Lower leg skin (tissue), 2 donors: ENCODE measurements around the genes SCNM1, VPS72 and PIP5K1A.

GRCh38 chr1:150410683-150411321 is 46.9 kb downstream of the RPRD2 start:
- PRO-cap, result no peak
- RAMPAGE, long total RNA, 2 experiments, result no peak in any of the 2 experiments

- PRO-cap, result no peak
- RAMPAGE, long total RNA, 2 experiments, result no peak in any of the 2 experiments
Measured at GRCh38 chr1:150509044-150509425, 1.1 kb downstream of the ECM1 start.

DNA sequence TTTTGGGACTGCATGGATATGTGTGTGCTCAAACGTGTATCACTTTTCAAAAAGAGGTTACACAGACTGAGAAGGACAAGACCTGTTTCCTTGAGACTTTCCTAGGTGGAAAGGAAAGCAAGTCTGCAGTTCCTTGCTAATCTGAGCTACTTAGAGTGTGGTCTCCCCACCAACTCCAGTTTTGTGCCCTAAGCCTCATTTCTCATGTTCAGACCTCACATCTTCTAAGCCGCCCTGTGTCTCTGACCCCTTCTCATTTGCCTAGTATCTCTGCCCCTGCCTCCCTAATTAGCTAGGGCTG is 11.2 kb downstream of the ADAMTSL4 start:
- PRO-cap, result no peak
- RAMPAGE, long total RNA, 2 experiments, result no peak in any of the 2 experiments

DNA sequence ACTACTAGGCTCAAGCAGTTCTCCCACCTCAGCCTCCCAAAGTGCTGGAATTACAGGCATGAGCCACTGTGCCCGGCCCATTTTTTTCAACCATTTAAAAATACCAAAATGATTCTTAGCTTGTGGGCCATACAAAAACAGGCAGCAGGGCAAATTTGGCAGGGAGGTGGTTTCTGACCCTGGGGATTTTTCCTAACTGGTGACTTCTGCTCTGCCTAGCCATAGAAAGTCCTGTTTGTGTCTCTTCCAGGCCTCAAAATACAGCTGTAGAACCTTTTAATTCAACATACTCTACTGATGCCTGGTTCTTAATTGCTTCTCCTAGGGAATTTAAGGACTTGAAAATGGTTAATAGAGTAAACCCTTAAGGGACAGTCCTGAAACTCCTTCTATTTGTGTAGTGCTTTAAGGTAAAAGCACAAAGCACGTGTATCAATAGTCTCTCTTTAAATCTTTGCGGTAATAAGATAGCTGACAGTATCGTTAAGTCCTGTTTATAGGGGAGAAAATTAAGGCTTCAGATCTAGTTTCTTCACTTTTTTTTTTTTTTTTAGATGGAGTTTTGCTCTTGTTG is 14.7 kb downstream of the MCL1 start:
- PRO-cap, result no peak
- RAMPAGE, long total RNA, 2 experiments, result no peak in any of the 2 experiments

GRCh38 chr1:150615445-150616325 is 13.7 kb downstream of the ENSA start:
- PRO-cap, result no peak
- RAMPAGE, long total RNA, 2 experiments, result no peak in any of the 2 experiments

DNA sequence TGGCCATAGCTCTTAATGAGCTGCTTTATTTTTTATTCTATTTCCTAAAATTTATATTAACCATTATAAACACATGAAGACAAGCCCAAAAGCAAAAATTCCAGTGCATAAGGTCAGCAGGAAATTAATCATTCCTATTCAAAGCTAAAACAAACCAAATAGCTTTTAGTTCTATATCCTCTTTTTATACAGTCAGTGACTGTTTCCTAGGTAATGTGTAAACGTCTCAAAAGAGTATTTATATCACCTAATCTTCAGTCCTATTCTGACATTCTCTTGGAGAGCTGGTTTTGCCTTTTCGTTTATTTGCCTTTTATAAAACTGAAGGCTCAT is 4.2 kb downstream of the GOLPH3L start:
- PRO-cap, result no peak
- RAMPAGE, long total RNA, 2 experiments, result no peak in any of the 2 experiments

GRCh38 chr1:150875258-150875559 is 1.2 kb downstream of the ARNT start:
- PRO-cap, result unidirectional peak, plus-strand start at chr1:150875432; unidirectional peak, plus-strand start at chr1:150875480
- RAMPAGE, long total RNA, 2 experiments, result no peak in any of the 2 experiments

- PRO-cap, result no peak
- RAMPAGE, long total RNA, 2 experiments, result no peak in any of the 2 experiments
Measured at GRCh38 chr1:150929640-150930342, 3.6 kb downstream of the SETDB1 start.

- PRO-cap, result no peak
- RAMPAGE, long total RNA, 2 experiments, result no peak in any of the 2 experiments
Measured at GRCh38 chr1:150965770-150966927, 8.5 kb downstream of the CERS2 start.

DNA sequence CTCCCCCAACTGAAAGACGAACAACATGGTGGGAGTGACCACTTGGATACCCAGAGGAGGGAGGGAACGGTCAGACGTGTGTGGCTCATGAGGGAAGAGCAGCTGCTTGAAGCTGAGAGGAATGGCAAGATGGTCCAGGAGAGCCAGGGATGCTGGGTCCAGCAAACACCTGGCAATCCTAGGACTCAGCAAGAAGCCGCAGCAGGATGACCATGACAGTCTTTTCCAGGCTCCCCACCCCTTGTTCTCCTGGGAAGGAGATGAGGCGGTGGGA is 3.8 kb downstream of the CERS2 start:
- PRO-cap, result no peak
- RAMPAGE, long total RNA, 2 experiments, result no peak in any of the 2 experiments

DNA sequence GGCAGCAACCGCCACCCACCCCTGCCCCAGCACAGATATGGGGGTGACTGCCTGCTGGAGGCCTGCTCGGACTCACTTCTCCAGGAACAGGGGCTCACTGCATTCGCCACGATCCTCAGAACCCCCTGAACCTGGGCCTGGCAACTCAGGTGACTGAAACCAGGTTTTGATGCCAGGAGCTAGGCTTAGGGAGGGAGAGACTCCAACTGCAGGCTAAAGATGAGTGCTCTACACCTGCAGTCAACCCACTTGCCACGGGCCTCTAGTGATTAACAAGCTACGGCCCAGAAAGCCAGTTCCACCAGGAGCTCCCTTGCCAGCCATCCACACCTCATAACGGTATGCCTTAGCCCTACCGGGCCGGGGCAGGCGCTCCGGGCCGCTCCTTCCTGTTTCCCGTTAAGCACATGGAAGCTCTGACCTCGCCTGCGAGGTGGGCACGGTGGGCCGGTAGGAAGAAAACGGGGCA is 936 bp downstream of the CERS2 start:
- PRO-cap, result no peak
- RAMPAGE, long total RNA, 2 experiments, result no peak in any of the 2 experiments

- PRO-cap, result no peak
- RAMPAGE, long total RNA, 2 experiments, result no peak in any of the 2 experiments
Measured at GRCh38 chr1:151003280-151003631, 3.4 kb downstream of the MINDY1 start.

- PRO-cap, result no peak
- RAMPAGE, long total RNA, 2 experiments, result no peak in any of the 2 experiments
Measured at GRCh38 chr1:151071651-151072001, 1.1 kb downstream of the GABPB2 start.

DNA sequence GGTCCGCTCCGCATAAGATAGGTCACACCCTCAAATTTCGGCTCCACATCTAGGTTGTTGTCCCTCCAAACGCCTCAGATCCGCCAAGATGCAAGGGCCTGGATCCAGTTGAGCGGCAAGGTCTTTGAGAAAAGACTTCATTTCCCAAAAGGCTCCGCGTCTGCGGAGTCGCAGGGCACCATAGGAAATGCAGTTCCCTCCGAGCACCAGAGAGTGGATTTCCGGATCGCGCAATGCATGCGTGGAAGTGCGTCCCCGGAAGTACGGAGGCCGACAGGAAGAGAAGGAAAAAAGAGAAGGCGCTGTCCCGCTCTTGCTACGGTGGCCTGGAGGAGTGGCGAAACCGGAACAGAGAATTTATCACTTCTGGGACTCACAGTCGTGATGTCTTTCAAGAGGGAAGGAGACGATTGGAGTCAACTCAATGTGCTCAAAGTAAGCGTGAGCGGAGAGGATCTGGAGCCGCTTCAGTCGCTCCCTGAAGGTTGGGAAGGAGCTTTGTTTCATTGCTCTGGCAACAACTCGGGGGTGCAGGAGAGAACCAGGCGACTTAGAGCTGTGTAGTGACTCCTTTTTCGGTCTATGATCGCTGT is at the start of gene SCNM1:
SCNM1 (plus strand) TSS at position 376 of the 593 bp plus-strand sequence.
- PRO-cap, result bidirectional peak, plus-strand start at position 276 of the sequence, minus-strand start at position 126 of the sequence
- RAMPAGE, long total RNA, 2 experiments, result start-site peak on the plus strand in 2 of 2 experiments, centred at positions 356 to 363 of the sequence, 241 to 291 reads per replicate

- PRO-cap, result unidirectional peak, minus-strand start at chr1:151189935; bidirectional peak, plus-strand start at chr1:151190294, minus-strand start at chr1:151190173
- RAMPAGE, long total RNA, 2 experiments, result start-site peak on the minus strand in 2 of 2 experiments, at chr1:151190162-151190181 at its widest, 188 to 300 reads per replicate
Measured at GRCh38 chr1:151189462-151190465, at the start of gene VPS72. VPS72 (minus strand) TSS chr1:151190197.

GRCh38 chr1:151194867-151195609 is 3.3 kb upstream of the PIP5K1A start:
- PRO-cap, result no peak
- RAMPAGE, long total RNA, 2 experiments, result no peak in any of the 2 experiments

DNA sequence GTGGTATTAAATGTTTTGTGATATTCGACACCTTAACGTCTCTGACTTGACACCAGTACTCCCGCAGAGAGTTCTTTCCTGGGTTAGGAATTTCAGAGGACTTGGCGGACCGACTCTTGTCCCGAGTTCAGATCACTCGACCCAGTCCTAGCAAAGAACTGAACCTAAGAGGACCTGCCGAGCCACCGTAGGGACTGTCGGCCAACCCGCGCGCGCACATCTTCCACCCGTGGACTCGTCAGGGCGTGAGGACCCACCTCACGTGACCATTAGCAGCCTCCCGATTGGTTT is 213 bp upstream of the PIP5K1A start:
- PRO-cap, result bidirectional peak, plus-strand start outside the sequence, minus-strand start at position 235 of the sequence
- RAMPAGE, long total RNA, 2 experiments, result no peak in any of the 2 experiments

GRCh38 chr1:151198485-151199424 is at the start of gene PIP5K1A:
PIP5K1A (plus strand) TSS chr1:151198552.
- PRO-cap, result bidirectional peak, plus-strand start at chr1:151198552, minus-strand start at chr1:151198428; bidirectional peak, plus-strand start at chr1:151198861, minus-strand start at chr1:151198819
- RAMPAGE, long total RNA, 2 experiments, result start-site peak on the plus strand in 2 of 2 experiments, at chr1:151198568-151198981 at its widest, 25 to 198 reads per replicate

DNA sequence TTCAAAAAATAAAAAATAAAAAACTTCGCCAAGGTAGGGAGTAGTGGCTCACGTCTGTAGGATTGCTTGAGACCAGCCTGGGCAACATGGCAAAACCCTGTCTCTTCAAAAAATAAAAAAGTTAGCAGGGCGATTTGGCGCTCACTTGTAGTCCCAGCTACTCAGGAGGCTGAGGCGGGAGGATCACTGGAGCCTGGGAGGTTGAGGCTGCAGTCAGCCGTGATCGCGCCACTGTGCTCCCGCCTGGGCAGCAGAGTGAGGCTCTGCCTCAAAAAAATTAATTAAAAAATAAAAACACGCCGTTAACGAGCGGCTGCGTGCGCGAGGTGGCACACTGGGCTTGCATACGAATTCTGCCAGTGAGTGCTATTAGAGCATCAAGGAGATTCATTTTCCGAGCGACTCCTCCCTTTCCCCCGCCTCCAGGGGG is 1.2 kb upstream of the ZNF687 start:
- PRO-cap, result bidirectional peak, plus-strand start outside the sequence, minus-strand start at position 342 of the sequence
- RAMPAGE, long total RNA, 2 experiments, result no peak in any of the 2 experiments

DNA sequence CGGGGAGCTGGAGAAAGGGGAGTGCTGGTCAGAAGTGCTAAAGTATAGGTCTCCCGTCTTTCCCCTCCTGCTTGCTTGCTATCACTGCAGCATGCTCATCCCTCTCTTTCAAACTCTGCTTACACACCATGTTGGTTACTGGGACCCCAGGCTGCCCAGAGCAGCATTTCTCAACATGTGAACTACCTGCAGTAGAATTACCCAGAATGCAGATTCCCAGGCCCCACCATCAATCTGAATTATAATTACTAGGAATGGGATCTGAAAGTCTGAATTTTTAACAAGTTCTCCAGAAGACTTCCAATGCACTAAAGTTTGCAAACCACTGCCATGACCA is 21.5 kb downstream of the ZNF687 start:
- PRO-cap, result no peak
- RAMPAGE, long total RNA, 2 experiments, result no peak in any of the 2 experiments